SK-N-MC (cell line): ENCODE data around the gene ADARB2.

DNA sequence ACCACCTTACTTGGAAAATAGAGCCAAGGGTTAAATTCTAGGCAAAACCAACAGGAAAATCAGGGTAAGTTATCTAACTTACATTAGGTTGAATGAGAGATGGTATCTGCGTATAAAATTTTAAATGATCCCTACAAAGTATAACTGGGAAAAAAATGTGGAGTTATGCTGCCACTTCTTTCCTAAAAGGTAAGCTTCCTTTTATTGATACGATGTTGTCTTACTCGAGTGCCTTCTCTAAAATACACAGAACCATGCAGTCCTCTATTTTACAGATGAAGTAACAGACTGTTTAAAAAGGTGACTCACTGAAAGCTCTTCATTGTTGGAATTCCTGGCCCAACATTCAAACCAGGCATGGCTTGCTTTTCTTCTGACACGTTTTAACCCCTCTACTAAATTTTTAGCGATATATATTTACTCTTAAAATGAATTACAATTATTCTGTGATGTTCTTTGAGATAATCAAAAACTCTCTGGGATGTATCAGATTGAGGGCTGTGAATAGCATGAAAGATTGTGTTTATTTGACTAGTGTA is 1.8 kb upstream of the ZMYND11 start:
- RRBS: no CpG with 5 or more reads among the region's 5 CpGs

GRCh38 chr10:134362-135391 is 578 bp upstream of the ZMYND11 start:
- RRBS: 1% methylated on average over 52 of the region's 122 CpGs

GRCh38 chr10:329276-330117 is 194.2 kb downstream of the ZMYND11 start:
- RRBS: no CpG with 5 or more reads among the region's 16 CpGs

GRCh38 chr10:435934-436749 is 253.3 kb downstream of the DIP2C start:
- RRBS: no CpG with 5 or more reads among the region's 19 CpGs

DNA sequence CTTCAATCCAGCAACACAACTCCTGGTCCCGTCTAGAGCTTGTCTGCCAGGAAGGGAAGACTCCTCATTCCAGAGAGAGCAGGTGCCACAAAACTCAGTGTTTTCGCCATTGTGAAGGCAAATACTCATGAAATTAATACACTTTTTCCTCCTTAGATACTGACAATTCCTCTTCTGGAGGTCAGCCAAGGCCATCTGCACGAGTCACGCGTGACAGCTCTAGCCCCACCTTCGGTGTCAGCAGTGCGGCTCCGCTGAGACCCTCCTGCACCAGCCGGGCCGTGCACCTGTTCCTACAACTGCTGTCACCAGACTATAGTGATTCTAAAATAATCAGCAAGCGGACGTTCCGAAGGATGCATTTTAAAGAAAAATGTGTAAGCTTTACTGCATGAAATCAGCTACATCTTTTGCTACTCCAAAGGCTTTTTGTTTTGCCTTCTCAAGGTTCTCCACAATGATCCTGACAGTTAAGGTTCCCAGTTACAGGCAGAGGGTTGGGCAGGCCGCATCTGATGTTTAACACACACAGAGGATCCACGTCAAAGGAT is 127.7 kb downstream of the DIP2C start:
- RRBS: no CpG with 5 or more reads among the region's 15 CpGs

DNA sequence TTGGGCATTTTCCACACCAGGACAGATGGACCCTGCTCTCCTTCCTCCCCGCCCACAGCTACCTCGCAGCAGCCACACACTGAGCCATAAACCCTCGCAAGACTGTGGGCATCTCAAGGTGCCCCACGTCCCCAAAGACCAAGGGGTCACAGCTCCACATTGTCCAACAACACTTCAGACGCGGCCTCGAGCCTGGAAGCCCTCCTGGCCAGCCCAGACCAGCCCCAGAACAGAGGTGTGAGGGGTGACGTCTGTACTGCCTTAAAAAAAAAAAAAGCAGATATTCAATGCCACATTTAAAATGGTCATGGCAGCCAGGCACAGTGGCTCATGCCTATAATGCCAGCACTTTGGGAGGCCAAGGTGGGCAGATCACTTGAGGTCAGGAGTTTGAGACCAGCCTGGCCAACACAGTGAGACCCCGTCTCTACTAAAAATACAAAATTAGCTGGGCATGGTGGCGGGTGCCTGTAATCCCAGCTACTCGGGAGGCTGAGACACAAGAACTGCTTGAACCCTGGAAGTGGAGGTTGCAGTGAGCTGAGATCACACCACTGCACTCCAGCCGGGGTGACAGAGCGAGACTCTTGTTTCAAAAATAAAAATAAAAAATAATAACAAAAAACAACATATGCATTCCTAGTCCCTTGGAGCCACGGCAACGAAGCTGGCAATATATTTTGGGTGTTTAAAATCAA is 36.5 kb downstream of the DIP2C start:
- RRBS: no CpG with 5 or more reads among the region's 15 CpGs

DNA sequence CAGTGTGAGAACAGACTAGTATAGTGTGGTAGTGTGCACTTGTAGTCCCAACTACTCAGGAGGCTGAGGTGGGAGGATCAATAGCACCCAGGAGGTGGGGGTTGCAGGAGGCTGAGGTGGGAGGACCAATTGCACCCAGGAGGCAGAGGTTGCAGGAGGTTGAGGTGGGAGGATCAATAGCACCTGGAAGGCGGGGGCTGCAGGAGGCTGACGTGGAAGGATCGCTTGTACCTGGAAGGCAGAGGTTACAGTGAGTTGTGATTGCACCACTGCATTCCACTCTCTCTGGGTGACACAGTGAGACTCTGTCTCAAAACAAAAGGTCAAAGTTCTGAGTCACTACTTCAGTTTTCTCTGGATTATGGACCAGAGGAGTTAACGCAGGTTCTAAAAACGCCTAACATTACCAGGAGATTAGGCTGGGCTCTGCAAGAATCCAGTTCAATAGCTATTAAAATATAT is 22.7 kb upstream of the DIP2C start:
- RRBS: no CpG with 5 or more reads among the region's 5 CpGs

DNA sequence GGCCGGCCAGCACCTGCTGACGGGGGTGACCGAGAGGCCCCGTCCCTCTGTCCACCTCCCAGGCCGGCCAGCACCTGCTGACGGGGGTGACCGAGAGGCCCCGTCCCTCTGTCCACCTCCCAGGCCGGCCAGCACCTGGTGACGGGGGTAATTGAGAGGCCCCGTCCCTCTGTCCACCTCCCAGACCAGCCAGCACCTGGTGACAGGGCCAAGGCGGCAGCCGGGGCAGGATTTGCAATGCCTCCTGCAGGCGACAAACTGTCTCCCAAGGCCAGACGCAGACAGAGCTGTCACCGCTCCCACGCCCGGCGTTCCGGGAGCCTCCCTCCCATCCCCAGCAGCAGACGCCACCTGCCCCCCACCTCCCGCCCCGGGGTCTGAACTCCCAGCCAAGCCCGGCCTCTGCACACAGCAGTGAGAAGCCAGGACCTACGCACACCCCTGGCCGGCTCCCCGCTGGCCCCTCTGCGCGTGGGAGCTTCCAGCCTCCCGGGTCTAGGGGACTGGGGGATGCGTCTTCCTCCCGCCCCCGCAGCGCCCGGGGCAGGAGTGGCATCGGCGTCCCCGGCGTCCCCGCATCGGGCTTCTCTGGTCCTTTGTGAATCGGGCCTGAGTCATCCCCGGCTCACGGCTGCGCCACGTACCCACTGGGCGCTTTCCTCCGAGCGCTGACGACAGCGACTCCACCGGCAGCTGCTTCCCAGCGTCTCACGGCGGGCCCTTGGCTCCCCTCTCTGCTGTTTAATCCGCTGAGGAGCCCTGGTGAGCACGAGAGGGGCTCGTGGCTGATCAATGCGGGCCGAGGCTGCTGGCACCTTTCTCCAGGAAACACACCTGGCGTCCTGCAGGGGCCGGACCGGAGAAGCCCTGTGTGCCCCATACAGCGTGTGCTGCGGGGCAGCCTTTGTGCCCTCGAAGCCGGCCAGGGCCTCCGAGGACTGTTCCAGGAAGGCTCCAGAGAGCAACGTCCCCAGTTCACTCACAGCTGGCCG is 95.1 kb upstream of the DIP2C start:
- RRBS: 8% methylated on average over 42 of the region's 70 CpGs

DNA sequence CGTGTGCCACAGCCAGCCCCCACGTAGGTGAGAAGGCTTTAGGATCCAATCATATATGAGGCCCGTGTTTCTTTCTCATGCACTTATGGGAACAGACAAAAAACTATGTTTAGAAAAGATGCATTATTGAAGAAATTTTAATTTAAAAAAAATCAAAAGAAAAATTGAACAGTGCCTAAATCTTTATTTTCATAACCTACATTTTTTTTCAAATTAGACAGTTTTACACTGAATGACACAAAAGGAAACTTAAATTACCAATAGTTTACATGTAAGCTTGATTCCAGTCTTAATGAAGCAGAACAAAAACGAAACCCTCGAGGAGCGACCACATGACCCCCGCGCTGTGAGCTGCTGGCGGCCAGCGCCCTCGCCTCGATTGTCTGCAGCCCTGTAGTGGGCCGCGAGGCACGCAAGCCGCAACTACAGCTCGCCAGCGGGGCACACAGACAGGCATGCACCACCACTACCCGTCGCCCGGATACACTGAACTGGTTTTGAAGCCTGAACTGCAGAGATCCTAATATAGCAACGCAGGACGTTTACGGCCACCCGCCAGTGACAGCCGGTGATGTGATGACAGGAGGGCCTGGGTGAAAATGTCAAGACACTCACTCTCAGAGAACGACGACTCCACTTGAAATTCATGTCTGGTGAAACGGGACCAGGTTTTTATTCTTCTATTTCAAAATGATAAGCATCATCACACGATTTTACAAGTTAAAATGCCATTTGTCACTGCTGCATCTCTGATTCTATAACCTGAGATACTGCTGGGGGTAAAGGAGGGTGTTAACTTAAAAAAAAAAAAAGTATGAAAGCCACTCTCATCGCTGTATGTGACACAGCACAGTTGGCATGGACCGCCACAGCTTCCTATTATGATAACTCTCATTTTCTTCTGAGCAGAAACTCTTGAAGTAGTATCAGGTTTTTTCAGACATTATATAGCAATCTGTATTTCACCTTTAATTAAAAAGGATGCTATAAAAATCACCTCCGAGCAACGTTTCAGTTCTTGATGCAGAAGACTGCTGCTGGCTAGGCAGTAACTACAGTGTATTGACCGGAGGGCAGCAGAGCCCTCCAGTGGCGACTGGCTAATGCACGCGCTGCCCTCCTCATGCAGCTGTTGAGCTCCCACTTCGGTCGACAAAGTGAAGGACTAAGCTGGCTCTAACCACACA is 120.3 kb upstream of the DIP2C start:
- RRBS: 100% methylated on average over 1 of the region's 40 CpGs

DNA sequence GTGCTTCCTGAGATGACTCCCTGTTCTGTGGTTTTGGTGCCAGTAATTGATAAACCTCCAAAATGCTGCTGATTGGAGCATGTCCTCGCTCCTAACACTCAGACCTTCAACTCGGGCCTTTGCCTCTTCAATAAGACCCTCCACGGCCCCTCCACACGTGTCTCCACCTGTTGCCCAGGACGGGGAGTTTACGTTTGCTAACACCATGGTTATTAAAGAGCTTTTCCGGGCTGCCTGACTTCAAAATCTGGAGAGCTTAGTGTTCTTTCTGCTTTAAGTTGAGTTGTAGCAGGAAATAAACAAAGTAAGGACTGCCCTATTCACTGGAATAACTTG is 23.9 kb upstream of the LARP4B start:
- RRBS: no CpG with 5 or more reads among the region's 7 CpGs

GRCh38 chr10:1006686-1007306 is 18.6 kb downstream of the GTPBP4 start:
- RRBS: no CpG with 5 or more reads among the region's 17 CpGs

GRCh38 chr10:1046415-1046651 is 2.6 kb downstream of the IDI1 start:
- RRBS: no CpG with 5 or more reads among the region's 1 CpG

DNA sequence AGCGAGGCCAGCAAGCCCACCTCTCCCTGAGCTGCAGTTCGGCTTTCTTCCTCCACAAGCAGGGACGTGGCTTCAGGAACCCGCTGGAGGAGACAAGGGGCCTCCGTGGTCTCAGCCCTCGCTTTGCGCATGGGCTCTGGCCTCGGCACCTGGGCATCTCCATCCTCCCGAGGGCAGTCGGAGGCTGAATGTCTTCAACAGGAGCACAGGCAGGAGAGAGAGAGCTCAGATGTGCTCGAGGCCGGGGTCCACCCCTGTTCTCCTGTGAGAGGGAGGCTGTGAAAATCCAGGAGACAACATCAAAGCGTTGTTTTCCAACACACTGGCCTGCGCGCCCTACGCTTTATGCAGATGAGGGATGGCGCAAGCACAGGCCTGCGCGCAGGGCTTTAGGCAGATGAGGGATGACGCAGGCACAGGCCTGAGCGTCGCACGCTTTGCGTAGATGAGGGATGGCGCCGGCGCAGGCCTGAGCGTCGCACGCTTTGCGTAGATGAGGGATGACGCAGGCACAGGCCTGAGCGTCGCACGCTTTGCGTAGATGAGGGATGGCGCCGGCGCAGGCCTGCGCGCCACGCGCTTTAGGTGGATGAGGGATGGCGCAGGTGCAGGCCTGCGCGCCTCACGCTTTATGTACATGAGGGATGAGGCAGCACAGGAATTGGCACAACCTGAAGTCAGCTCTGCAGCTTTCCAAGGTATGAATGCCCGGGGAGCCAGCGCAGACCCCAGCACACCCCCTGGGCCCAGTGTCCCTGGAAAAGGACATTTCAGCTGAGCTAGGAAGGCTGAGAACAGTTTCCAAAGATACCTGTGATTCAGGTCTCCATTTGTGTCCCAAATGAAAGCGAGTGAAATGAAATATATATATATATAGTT is 103.3 kb downstream of the WDR37 start:
- RRBS: 96% methylated on average over 6 of the region's 50 CpGs

- RRBS: no CpG with 5 or more reads among the region's 27 CpGs
Observed at GRCh38 chr10:1560433-1561038, 176.8 kb downstream of the ADARB2 start.

DNA sequence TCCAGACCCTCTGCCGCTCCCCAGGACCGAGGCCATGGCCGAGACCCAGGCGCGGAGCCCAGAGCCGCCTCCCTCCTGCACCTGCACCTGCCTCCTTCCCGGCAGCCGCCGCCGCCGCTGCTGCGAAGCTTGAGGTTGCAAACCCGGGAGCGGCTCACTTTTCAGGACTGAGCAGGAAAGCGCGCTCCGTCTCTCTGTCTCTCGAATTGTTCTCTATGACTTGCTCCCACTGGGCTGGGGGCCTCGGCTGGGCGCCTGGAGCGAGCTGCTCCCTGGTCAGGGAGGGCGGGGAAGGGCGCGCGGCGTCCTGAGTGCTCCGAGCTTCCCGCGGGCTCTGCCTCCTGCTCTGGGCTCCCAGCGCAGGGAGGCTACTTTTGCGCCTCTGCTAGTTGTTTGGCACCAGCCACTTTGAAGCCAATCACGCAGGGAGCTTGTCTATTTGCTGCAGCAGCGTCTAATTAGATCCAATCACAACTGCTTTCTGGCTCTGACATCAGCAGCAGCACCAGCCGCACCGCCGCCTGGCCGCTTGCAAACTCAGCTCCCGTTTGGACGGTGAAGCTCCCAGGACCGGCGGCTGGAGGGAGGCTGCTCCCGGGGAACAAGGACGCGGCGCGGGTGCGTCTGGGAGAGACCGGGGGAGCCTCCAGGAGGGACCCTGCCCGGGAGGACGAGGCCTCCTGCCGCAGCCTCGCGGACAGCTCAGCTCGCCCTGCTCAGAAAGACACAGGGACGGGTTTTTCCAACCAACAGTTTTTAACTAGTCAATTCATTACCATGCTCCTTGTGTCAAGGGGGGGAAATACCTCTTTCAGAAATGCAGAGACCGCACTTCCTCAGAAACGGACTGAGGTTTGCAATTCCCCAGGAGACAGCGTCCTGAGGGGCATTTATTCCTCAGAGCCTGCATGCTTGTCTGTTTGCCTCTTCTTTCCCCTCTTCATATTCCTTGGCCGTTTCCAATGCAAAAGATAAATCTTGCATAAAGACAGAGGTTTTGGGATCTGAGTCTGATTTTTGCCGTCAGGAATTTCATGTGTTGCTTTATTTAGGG is at the start of gene ADARB2:
ADARB2 (minus strand) TSS at position 411 of the 1,054 bp plus-strand sequence.
- RRBS: 3% methylated on average over 13 of the region's 60 CpGs

- RRBS: no CpG with 5 or more reads among the region's 13 CpGs
Observed at GRCh38 chr10:2986289-2986788, 81.0 kb upstream of the PFKP start.

DNA sequence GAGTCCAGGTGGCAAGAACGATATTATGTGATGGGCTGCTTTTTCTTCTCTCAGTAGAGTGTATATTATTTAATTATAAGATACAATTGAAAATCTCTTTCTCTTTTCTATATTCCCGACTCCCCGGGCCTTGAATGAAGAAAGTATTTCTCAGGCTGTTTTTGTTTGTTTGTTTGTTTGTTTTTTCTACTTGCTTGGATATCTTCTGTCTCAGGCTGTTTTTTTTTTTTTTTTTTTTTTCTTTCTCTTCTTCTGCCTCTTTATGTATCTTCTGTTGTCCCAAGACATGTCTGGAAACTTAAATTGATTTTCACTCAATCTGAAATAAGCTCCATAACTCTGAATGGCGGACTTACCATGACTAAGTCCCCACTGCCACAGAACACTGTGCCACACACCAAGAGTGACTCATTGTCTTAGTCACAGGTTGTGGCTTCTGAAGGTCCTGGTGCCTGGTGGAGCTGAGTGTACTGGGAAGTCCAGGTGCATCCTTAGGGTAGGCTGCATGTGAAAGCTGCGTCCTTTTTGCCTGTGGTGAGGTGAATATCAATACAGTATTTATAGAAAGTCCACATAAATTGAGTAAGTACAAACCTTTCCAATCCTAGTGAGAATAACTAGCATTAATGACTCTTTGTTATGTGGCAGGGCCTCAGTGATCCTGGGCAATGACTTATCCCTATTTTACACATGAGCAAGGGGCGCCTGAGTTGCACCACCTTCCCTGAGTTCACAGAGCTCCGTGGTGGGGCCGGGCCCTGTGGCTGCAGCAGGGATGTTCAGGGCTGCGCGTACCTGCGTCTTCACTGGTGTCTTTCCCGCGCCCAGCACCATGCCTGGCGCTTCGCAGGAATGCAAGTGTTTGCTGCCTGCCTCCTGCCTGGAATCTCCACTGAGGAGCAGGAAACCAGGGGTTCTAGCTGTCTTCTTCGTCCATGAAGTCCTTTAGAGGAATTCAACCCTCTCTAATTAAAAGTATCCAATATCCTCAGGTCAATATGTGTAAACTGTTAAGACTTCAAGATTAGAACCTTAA is 4.2 kb downstream of the PFKP start:
- RRBS: no CpG with 5 or more reads among the region's 16 CpGs

GRCh38 chr10:3090816-3091264 is 23.5 kb downstream of the PFKP start:
- RRBS: no CpG with 5 or more reads among the region's 5 CpGs

DNA sequence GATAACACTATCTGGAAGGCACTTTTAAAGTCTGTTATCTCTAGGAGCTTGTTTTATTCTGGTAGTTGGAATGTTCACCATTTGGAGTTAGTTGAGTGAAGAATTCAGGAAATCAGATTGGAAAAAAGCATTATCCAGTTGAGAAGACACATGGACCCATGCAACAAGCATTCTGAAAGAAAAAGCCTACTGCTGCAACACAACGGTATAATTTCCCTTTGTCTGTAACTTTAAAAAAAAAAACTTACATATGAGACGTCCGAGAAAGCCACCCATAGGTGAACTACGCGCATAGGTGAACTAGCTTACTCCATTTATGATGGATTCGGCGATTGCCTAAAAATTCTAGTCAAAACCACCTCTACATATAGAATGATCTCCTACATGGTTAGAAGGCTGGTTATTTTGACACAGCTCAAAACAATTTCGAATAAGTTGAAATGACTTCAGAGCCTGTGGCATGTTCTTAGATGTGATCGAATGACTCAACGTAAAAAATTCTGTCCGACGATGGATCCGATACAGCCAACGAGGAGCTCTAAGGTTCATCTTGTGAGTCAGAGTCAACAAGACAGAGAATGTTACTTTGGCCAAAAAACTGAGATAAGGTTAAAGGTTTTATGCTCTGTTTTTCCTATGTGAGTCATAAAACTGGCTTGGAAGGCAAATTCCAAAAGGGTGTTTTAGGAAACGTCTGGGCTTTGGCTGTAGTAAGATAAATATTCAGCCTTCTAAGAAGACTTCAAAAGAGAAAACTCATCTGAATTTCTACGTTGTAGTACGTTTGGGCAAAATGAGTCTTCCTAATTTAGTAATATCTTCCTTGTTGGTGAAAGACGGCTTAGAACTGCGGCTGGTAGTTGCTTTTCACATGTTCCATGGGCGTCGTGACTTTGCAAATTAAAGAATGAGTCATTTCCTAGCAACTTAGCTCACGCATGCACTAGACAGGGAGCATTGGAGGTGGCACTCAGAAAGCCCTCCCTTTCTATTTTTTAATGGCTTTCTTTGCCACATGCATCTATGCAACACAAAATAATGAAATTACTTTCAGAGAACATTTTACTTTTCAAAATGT is 28.0 kb downstream of the PFKP start:
- RRBS: no CpG with 5 or more reads among the region's 22 CpGs

GRCh38 chr10:3123432-3123957 is 49.1 kb downstream of the PITRM1 start:
- RRBS: no CpG with 5 or more reads among the region's 14 CpGs